Gallbladder (tissue), 1 donor: ENCODE data around the genes ADH1C and LAMTOR3.

- PRO-cap, result no peak
Observed at GRCh38 chr4:98661586-98662085, 3.2 kb upstream of the TSPAN5 start.

GRCh38 chr4:99352622-99353600, at the start of gene ADH1C:
ADH1C (minus strand) TSS chr4:99352746.
- PRO-cap, result no peak

- PRO-cap, result no peak
Observed at GRCh38 chr4:99655344-99656167, 2.1 kb downstream of the C4orf54 start.

GRCh38 chr4:99817247-99817845, 719 bp downstream of the DAPP1 start:
- PRO-cap, result no peak

DNA sequence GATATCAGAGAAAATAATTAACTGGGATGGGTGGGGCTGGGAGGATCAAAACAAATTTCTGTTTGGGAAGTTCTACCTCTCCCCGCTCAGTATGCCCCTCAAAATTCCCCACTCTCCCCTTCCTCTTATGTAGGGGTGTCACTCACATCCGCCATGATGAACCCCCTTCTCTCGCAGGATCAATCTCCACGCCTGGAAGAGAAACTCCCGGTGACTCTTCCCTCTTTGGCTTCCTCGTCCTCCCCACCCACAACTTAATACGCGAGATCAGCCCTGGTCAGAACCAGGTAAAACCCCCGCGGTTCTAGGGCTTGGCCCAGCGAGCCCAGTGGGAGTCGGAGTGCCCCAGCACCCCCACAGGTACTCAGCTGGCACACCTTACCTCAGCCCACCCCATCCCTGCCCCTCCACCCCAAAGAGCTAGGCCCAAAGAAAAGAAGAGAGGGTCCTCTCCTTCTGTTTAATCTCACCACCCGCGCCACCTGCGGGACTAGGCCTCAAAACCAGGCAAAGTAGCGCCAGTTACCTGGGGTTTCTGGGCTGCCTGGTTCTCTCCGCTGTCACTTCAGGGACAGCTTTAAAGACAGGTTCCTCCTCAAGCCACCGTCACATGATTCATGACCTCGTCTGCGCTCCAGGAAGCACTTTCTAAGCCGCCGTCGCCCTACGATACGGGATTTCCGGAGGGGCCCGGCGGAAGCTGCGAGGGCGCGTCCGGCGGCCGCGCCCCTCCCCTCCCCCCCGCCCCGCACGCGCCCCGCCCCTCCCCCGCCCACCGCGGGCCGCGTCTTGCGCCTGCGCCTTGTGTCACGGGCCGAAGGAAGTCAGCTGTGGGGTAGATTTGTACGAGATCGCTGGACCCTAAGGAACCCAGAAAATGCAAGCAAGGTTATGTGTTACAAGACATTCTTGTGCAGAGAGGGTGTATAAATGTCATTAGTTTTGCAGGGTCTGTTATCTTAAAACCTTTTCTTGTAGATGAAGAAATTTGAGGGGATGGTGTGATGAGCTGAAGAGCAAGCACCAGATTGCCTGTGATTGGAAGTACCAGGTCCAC, at the start of gene LAMTOR3:
Gene LAMTOR3, minus strand, starts transcription at position 619 of the 1,057 bp plus-strand sequence.
- PRO-cap, result bidirectional peak, plus-strand start at position 827 of the sequence, minus-strand start at position 612 of the sequence

DNA sequence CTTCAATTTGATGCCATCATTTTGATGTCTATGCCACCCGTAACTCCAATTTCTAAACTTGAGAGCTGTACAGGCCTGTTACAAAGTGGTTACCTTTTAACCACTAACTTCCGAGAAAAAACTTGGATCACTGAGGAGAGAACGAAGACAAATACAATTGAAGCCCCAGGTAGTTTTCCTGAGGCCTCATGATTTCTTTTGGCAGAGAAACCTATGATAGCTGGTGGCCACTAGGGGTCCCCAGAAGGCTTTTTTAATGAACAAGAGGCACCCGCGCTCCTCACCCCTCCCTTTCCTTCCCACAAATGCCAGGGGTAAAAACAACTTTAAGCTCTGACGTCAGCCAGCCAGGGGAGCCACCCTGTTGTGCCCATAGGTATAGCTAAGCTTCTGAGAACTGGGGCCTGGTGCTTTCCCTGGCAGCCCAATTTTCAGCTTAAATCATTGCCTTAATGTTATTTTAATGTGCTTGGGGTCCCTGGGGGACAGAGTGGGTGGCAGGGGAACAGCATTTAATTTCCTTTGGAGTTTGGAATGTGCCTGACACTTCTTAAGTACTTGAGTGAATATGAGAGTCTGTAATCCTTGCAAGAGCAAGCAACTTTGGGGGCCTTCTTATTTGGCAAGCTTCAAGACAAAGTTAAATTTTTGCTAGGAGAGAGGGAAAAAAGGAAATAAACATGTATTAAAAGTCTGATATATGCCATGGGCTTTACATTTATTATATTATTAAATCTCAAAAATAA, 96.7 kb downstream of the DDIT4L start:
- PRO-cap, result no peak

GRCh38 chr4:100189647-100190367, 461 bp downstream of the DDIT4L start:
- PRO-cap, result no peak

- PRO-cap, result no peak
Observed at GRCh38 chr4:100436678-100437058, 81.2 kb downstream of the EMCN start.

GRCh38 chr4:101230688-101230995, 116.7 kb downstream of the PPP3CA start:
- PRO-cap, result no peak

GRCh38 chr4:101276533-101276978, 70.8 kb downstream of the PPP3CA start:
- PRO-cap, result no peak

GRCh38 chr4:101337749-101337948, 9.7 kb downstream of the PPP3CA start:
- PRO-cap, result no peak

DNA sequence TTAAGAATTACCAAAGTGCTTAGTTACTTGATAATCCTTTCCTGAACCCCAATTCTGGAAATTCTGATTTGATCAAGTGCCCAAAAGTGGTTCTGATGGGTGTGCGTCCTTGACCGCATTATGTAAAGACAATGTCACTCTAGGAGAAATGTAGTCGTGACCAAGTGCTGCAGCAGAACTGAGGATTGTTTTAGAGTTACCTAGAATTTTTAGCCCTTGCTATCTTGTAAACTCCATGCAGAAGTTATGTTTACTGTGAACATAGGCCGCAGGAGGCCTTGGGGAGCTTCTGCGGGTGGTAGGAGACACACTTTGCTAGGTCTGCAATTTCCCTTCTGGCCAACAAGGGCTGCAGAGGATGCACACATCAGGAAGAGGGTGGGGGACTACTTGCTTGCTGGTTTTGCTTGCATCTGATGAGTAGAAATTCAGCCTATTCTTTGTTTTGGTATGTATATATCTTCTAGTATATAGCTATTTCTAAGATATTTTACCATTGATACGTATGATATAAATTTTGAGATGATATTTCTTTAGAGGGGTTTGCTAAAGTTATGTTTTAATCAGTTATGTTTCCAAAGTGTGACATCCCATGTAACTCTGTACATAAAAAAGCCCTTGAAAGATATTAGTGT, 23.1 kb downstream of the BANK1 start:
- PRO-cap, result no peak

GRCh38 chr4:101953955-101954261, 163.4 kb downstream of the BANK1 start:
- PRO-cap, result no peak

DNA sequence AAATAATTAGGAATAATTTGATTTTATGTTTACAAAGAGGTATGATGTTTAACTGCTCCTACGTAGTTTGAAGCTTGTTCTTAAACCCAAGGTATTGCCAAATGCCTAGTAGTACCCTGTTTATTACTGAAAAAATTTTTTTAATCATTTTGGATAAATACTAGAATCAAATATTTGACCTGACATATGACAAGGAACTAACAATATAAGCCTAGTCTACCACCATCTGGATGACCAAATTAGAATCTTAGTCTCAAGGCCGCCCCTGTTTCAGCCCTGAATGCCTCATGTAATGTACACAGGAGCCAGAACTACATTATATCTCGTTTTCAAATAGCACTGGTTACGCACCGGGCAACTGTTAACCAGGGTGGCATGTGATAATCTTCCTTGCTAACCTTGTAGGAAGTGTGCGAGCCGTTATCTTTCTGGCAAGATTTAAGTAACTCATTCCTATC, 1.6 kb downstream of the SLC39A8 start:
- PRO-cap, result no peak

DNA sequence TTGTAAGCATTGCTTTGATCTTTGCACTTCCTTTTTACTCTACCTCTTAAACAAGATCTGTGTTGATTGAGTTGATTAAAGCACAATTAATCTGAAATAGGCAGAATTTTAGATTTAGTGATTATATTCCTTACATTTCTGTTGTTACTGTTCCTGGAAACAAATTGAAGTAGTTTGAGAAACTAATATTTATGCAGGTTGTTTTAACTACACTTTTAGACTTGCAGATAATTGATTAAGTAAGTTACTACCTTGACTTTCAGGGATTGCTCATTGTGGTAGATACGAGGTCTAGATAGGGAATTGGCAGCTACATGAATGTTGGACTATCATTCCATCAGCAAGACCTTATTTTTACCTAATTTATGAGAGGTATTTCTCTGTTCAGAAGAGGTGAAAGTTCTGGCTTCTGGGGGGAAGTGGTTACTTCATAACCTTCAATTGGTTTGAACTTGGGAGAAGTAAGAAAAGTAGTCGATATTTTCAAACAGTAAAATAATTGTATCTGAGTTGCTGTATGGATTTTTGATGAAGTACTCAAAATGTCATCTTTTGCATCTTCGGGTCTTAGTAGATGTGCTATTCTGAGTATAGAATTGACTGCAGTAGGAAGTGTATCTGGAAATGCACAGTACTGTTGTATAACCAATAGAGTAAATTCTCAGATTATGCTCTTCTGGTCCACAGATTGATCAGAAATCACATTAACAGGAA, 2.7 kb downstream of the NFKB1 start:
- PRO-cap, result no peak

GRCh38 chr4:102585513-102586476, 84.6 kb downstream of the NFKB1 start:
- PRO-cap, result no peak

- PRO-cap, result no peak
Observed at GRCh38 chr4:102597317-102597789, 96.2 kb downstream of the NFKB1 start.

DNA sequence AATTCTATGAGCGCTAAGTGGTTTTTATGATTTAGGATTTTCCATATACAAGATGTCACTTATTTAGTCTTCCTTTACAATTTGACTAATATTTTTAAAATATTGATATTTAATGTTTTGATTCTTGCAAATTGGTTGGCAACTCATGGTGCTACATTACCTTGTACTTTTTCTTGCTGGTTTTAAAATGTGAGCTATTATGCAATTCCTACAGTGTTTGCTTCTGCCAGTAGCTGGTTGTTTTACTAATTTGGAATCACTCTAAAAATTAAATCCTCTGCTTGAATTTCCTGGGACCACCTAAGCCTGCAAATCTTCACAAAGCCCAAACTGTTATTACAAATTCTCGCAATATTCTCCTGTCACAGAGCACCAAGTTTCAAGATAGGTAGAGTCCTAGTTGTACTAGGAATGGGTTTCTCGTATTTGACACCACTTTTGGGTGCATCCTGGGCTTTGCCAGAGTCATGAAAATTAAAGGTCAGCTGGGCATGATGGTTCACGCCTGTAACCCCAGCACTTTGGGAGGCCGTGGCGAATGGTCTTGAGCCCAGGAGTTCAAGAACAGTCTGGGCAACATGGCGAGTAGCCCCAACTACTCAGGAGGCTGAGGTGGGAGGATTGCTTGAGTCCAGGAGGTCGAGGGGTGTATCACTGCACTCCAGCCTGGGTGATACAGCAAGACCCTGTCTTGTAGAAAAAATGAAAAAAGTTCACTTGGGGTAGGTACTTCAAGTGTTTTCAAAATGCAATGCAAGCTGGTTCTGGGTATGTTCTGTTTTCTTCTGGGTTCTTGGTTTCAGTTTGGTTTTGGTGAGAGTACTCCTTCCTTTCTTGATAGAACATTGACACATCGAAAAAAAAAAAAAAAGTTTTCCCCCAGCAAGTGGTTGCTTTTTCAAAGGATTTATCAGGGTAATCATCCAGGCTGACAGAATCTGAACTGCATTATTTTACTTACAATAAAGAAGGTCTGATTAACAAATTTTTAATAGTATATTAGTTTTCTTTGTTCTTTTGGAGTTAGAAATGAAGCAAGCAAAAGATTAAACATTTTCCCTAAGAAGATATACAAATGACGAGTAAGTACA, 30.7 kb upstream of the MANBA start:
- PRO-cap, result unidirectional peak, minus-strand start at position 314 of the sequence; unidirectional peak, minus-strand start at position 935 of the sequence

- PRO-cap, result no peak
Observed at GRCh38 chr4:102801484-102801955, 25.8 kb downstream of the UBE2D3 start.

GRCh38 chr4:102813528-102814306, 13.6 kb downstream of the UBE2D3 start:
- PRO-cap, result no peak